Occipital lobe (tissue), 2 donors: ENCODE measurements around a stretch of chr4.

DNA sequence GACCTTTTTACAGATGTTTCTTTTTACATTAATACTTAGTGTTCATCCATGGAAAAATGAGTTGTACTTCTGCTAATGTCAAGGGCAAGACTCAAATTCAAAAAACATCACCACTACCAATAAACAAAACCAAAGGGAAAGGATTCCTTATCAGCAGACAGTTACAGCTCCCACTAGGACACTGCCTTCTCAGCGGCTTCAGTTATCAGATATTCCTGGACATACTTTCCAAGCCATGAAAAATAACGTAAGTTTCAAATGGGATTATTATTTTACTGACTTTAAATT, 83.3 kb downstream of the RASL11B start:
- RAMPAGE, long total RNA = no peak

DNA sequence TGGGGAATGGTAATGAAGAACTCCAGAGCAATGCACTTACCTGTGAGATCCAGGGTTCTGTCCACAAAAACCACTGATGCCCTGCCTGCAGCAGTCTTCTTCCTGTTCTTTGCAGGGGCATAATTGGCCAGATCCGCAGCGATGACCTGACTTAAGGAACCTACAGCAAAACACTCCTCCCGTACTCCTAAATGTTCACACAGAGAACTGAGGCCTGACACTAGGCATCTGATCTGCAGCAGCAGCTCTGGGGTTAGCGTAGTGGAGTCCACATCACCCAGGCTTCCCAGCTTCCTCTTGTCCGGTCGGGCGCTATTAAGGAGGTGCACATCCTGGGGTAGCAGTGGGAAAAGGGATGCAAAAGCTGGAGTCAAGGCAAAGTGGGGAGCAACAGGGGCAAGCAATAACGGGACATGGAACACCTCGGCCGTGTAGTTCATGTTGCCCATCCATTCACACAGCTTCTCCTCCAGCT, 760 bp downstream of the SCFD2 start:
- RAMPAGE, long total RNA = no peak

- RAMPAGE, long total RNA = no peak
Measured at GRCh38 chr4:54023360-54024606, 40.6 kb downstream of the CHIC2 start.

DNA sequence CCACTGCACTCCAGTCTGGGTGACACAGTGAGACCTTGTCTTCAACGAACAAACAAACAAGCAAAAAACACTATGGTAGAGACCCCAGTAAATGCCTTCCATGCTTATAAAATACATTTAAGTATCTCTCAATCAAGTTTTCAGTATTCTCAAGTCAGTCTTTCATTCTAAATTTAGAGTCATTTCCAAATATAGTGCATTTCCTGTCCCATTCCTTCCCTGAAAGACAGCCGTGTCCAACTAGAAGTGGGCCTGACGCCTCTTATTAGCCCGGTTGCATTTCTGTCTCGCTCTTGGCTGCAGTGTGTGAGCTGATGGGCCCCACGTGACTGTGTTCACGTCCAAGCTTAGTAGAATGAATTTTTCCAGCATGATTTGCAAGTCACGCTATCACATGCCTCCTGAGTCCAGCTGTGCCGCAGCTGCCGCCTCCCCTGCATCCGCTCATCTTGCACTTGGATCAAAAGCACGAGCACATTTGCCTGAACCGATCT, 126.2 kb downstream of the KIT start:
- RAMPAGE, long total RNA = no peak

DNA sequence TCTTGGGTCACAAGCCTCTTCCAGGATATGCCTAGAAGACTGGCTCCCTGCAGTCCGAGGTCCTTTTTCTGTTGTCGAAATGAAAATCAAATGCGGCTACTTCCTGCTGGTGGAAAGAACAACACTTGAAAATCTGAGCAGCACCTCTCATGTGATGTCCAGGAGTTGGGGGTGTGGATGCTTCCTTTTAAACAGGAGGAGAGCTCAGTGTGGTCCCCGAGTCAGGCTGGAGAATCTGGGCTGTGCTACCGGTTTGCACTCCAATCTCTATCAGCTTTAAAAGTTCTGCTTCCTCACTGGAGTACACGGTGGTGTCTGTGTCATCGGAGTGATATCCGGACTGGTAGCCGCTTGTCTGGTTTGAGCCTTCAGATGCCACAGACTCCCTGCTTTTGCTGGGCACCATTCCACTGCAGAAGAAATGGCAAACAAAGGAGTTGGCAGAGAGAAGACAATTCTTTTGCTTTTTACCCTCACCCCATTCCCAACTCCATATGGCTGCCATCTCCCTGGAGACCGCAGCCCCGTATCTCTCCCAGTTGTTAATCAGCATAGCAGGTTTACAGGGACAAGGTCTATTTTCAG, 45.5 kb downstream of the KDR start:
- RAMPAGE, long total RNA = no peak

DNA sequence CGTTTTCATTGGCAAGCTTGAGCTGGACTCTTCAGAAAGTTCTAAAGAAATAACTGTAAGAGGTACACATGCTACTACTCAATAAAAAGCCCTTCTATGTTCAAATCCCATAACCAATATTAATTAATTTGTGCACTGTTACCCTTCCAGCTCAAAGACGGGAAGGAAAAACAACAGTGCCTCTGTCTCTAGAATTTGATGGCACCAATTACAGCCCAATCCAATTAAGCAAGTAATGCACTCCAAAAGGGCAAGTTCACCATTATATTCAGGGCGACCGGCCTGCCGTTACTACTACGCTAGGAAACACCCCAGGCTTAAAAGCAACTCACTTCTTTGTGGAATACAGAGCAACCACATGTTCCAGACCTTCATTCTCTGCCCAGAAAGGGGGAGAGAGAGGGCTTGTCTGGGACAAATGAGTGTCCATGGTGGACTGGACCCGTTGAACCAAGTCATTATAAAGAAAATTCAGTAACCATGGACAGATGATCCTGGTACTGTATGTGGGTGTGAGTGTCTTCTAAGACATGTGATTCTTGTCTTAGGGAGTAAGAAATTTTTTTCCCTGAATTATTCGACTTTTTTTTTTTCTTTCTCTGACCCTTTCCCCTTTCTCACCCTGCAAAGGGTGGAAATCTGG, 1.6 kb downstream of the KDR start:
- RAMPAGE, long total RNA = no peak

DNA sequence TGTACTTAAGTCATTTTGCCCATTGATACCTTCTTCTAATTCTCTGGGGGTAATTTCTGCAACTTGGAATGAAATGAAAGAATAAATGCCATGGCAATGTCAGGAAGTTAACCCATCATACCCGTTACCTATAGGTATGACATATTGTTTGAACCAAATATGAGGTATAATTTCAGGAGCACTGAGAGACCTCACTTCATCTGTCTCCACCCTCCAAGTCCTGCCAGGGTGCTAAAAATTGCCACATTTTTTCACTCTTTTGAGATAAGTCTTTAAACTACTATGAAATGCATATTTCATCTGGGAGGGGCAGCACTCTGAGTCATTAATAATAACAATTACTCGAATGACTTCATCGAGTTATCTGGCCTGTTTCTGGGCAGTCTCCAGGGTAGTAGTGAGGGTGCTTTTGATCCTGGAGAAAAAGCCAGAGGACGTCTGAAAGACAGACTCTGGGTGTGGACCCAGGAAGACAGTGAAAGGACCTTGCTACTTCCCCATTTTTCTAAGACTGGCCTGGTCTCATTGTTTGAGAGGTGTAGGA, 42.4 kb upstream of the SRD5A3 start:
- RAMPAGE, long total RNA = no peak

DNA sequence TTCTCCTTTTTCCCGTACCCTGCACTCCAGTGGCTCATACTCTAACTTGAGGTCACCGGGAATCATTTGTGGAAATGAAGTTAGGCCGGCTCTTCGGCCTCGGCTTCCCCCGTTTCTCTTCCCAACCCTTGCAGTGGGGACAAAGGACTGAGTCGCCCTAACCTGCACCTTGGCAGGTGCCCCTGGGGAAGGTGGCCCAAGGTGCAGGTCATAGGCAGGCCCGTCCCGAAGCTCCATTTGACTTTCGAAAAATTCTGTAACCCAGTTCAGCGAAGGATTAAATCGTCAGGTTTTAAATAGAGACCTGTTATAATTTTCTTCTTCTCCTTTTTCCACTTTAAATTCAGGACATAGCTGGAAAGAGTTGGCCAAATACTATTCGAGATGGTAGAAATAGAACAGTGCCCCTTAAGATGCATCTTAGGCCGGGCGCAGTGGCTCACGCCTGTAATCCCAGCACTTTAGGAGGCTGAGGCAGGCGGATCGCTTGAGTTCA, 930 bp downstream of the SRD5A3 start:
- RAMPAGE, long total RNA = no peak

DNA sequence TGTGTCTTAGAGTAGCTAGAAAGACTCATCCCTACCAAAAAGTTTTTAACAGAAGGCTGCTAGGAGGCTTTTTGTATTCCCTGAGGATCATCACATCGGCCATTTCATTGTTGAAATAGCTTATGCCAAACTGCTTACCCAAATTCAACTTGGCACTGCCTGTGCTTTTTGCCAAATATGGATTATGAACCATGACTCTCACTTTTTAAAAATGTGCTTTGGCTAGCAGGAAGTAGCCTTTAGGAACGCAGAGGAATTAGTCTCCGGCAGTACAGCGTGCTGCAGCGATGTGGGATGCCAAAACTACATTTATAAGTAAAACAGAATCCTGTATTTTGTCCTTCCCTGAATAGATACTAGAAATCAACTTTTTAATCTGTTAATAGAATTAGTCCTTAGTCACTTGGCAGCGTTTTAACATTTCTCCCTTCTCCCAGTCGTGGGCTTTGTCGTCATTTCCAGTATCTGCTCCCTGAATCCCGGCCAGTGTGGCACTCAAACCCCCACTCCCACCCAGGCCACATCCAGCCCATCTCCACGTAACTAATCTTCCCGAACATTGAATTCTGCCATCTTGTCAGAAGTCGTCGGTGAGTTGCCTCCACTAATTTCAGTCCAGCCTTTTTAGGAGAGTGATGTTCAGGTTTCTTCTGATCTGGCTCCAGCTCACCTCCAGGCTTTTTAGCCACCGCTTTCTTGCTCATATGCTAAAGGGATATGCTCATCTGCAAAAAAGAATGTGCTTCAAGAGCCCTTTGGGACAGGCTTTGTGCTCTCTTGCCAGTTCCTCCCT, 1.1 kb downstream of the TMEM165 start:
- RAMPAGE, long total RNA = no peak

DNA sequence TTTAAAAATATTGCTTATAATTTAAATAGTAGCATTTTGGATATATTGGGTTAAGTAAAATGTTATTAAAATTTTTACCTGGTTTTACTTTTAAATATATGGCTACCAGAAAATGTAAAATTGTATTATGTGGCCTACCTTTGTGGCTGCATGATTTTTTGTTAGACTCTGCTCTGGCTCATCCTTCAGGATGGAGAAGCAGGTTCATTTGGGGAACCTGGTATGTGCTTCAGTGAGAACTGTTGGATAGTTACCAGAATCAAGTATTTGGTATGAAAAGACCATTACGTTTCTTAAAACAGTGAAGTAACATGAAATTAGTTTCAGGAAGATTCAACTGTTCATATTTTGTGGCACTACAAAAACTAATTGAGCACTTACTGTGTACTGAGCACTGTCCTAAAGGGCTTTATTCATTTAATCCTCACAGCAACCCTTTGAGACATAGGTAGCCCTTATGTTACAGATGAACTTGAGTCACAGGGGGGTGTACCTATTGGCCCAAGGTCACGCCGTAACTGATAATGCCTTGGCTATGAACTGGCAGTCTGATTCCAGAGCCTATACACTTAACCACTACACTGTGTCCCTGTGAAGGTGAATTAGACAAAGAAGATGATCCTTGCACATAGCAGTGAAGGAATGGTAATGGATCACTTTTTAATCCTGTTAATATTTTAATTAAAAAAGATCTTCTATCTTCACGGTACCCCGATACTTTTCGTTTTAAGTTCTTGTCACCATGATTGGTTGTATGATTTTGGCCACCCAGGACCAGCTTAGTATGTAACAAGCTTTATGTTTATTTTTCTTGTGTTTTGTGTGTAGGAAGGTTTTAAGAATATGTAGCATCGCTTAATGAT, 11.9 kb downstream of the TMEM165 start:
- RAMPAGE, long total RNA = no peak

GRCh38 chr4:55417691-55418101, 21.9 kb downstream of the TMEM165 start:
- RAMPAGE, long total RNA = no peak

- RAMPAGE, long total RNA = no peak
Measured at GRCh38 chr4:55593582-55594193, 1.6 kb upstream of the PDCL2 start.

DNA sequence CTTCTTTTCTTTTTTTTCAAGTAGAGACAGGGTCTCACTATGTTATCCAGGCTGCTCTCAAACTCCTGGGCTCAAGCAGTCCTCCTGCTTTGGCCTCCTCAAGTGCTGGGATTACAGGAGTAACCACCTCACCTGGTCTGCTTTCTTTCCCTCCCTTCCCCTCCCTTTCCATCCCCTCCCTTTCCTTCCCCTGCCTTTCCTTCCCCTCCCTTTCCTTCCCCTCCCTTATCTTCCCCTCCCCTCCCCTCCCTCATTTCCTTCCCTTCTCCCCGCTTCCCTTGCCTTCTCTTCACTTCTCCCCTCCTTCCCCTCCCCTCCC, 169.1 kb downstream of the AASDH start:
- RAMPAGE, long total RNA = no peak

- RAMPAGE, long total RNA = no peak
Measured at GRCh38 chr4:56653252-56653912, 27.7 kb downstream of the HOPX start.

DNA sequence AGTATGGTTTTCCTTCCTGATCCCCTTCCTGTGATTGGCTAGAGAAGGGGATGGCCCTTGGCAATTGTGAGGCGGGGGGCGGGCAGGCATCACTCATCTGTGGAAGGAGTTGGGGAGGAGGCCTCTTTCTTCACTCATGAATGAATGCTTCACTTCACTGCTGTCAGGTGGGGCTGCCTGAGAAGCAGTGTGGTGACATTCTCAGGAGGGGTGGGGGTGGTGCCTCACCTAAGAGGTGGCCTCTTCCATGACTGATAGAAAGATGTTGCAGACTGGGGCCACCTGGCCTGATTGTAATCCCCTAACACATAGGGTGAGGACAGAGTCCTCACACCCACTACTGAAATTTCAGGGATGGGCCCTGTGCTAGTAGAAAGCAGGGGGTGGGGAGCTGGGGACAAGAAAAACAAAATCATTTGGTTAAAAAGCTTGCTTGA, 5.5 kb upstream of the HOPX start:
- RAMPAGE, long total RNA = no peak

GRCh38 chr4:56909479-56909680, 1.7 kb downstream of the REST start:
- RAMPAGE, long total RNA = no peak

GRCh38 chr4:56930818-56931846, 23.4 kb downstream of the REST start:
- RAMPAGE, long total RNA = no peak

GRCh38 chr4:57008526-57009009, 29.9 kb downstream of the POLR2B start:
- RAMPAGE, long total RNA = no peak

DNA sequence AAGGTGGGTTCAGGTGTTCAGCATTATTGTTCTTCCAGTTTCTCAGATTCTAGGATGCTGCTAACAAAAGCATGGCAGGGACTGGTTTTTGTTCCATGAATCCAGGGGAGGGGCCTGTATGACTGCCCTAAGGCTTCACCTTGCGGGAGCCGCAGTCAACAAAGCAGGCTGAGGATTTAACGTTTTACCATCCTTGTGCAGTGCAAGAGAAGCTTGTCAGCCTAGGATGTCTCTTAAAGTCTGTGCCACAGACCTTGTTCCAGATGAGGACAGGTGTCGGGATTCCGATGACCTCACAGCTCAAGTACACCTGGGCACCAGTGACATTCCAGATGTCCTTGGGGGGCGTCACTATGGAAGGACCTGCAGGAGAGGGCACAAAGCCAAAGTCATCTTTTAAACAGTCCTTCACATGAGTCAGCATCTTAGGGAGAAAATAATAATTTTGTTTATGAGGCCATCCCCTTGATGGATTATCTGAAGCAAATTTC, 61.9 kb downstream of the POLR2B start:
- RAMPAGE, long total RNA = no peak

GRCh38 chr4:57043584-57044197, 65.0 kb downstream of the POLR2B start:
- RAMPAGE, long total RNA = no peak